SK-N-SH (cell line): ENCODE data around the genes INHBC and KIF5A.

GRCh38 chr12:57050840-57051628 is 1.1 kb upstream of the MYO1A start:
- RRBS = no CpG with 5 or more reads among the region's 3 CpGs
CAGE:
- cytosol, long polyA plus RNA = no peak
- long polyA plus RNA = no peak
- nucleus, long polyA plus RNA = no peak

DNA sequence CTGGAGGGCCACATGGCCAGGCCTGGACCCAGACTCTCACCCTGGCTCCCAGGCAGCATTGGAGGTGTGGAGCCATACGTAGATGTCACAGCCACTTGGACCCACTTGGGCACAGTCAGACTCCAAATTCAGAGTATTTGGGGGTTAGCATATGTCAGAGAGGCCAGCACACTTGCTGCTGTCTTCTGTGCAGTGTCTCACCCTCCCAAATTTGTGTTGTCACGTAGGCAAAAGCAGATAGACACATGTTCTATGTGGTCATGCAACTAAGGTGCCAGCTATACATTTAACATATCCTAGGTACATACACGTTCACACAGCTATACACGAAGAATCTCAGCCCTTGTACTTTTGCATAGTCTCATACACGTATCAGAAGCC is 6.7 kb downstream of the NAB2 start:
- RRBS = no CpG with 5 or more reads among the region's 5 CpGs
CAGE:
- cytosol, long polyA plus RNA = no peak
- long polyA plus RNA = no peak
- nucleus, long polyA plus RNA = no peak

GRCh38 chr12:57151556-57152485 is 23.5 kb downstream of the LRP1 start:
- RRBS = 7% methylated on average over 2 of the region's 18 CpGs
CAGE:
- cytosol, long polyA plus RNA = no peak
- long polyA plus RNA = no peak
- nucleus, long polyA plus RNA = no peak

- RRBS = no CpG with 5 or more reads among the region's 24 CpGs
CAGE:
- cytosol, long polyA plus RNA = no peak
- long polyA plus RNA = no peak
- nucleus, long polyA plus RNA = no peak
These were observed 25.8 kb upstream of the NXPH4 start for GRCh38 chr12:57190724-57191190.

GRCh38 chr12:57202264-57202644 is 14.3 kb upstream of the NXPH4 start:
- RRBS = no CpG with 5 or more reads among the region's 21 CpGs
CAGE:
- cytosol, long polyA plus RNA = no peak
- long polyA plus RNA = no peak
- nucleus, long polyA plus RNA = no peak

GRCh38 chr12:57209428-57210012 is 7.1 kb upstream of the NXPH4 start:
- RRBS = no CpG with 5 or more reads among the region's 10 CpGs
CAGE:
- cytosol, long polyA plus RNA = no peak
- long polyA plus RNA = no peak
- nucleus, long polyA plus RNA = no peak

DNA sequence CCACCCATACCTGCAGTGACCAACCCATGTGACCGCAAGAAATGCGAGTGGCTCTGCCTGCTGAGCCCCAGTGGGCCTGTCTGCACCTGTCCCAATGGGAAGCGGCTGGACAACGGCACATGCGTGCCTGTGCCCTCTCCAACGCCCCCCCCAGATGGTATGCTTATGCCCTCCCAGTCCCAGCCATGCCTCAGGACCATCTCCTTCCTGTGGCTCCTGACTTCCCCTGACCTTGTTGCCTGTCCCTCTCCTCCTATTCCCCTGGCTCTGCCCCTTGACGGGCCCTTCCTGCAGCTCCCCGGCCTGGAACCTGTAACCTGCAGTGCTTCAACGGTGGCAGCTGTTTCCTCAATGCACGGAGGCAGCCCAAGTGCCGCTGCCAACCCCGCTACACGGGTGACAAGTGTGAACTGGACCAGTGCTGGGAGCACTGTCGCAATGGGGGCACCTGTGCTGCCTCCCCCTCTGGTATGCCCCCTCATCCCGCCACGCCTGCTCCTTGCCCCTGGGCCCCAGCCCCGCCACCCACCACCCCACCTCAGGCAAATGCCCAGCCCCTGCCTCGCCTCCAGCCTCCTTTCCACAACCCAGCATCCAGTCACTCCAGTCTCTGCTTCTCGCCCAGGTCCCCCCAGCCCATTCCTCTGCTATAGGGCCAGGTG is 6.5 kb upstream of the NXPH4 start:
- RRBS = no CpG with 5 or more reads among the region's 19 CpGs
CAGE:
- cytosol, long polyA plus RNA = no peak
- long polyA plus RNA = no peak
- nucleus, long polyA plus RNA = no peak

GRCh38 chr12:57212313-57212791 is 4.2 kb upstream of the NXPH4 start:
- RRBS = 92% methylated on average over 4 of the region's 15 CpGs
CAGE:
- cytosol, long polyA plus RNA = no peak
- long polyA plus RNA = no peak
- nucleus, long polyA plus RNA = no peak

- RRBS = no CpG with 5 or more reads among the region's 11 CpGs
CAGE:
- cytosol, long polyA plus RNA = no peak
- long polyA plus RNA = no peak
- nucleus, long polyA plus RNA = no peak
These were observed 32.7 kb upstream of the STAC3 start for GRCh38 chr12:57283673-57284100.

DNA sequence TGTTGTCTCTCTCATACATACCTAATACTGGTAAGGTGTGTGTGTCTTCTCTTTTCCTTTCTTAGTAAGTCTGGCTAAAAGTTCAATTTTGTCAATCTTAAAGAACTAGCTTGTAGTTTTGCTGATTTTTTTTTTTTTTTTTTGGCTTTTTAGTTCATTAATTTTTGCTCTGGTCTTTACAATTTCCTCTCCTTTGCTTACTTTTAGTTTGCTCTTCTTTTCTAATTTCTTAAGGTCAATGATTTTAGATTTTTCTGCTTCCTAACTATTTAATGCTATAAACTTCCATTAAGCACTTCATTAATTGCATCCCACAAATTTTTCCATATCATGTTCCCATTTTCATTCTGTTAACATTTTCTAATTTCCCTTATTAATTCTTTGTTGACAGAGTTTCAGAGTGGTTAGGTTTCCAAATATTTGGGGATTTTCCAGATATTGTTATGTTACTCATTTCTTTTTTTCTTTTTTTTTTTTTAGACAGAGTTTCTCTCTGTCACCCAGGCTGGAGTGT is 73.3 kb downstream of the R3HDM2 start:
CAGE:
- cytosol, long polyA plus RNA = no peak
- long polyA plus RNA = no peak
- nucleus, long polyA plus RNA = no peak

GRCh38 chr12:57434314-57435231 is at the start of gene INHBC:
Gene INHBC (plus strand): TSS chr12:57434784.
- RRBS = no CpG with 5 or more reads among the region's 9 CpGs
CAGE:
- cytosol, long polyA plus RNA = no peak
- long polyA plus RNA = no peak
- nucleus, long polyA plus RNA = no peak

DNA sequence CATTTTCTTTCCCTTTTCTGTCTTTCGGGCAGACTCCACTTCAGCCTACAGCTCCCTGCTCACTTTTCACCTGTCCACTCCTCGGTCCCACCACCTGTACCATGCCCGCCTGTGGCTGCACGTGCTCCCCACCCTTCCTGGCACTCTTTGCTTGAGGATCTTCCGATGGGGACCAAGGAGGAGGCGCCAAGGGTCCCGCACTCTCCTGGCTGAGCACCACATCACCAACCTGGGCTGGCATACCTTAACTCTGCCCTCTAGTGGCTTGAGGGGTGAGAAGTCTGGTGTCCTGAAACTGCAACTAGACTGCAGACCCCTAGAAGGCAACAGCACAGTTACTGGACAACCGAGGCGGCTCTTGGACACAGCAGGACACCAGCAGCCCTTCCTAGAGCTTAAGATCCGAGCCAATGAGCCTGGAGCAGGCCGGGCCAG is 972 bp downstream of the INHBE start:
- RRBS = no CpG with 5 or more reads among the region's 11 CpGs
CAGE:
- cytosol, long polyA plus RNA = no peak
- long polyA plus RNA = no peak
- nucleus, long polyA plus RNA = no peak

- RRBS = no CpG with 5 or more reads among the region's 20 CpGs
CAGE:
- cytosol, long polyA plus RNA = no peak
- long polyA plus RNA = no peak
- nucleus, long polyA plus RNA = no peak
These were observed 744 bp upstream of the GLI1 start for GRCh38 chr12:57458561-57459520.

DNA sequence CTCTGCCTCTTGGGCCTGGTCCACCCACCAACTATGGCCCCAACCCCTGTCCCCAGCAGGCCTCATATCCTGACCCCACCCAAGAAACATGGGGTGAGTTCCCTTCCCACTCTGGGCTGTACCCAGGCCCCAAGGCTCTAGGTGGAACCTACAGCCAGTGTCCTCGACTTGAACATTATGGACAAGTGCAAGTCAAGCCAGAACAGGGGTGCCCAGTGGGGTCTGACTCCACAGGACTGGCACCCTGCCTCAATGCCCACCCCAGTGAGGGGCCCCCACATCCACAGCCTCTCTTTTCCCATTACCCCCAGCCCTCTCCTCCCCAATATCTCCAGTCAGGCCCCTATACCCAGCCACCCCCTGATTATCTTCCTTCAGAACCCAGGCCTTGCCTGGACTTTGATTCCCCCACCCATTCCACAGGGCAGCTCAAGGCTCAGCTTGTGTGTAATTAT is 8.7 kb downstream of the ARHGAP9 start:
- RRBS = no CpG with 5 or more reads among the region's 1 CpG
CAGE:
- cytosol, long polyA plus RNA = no peak
- long polyA plus RNA = no peak
- nucleus, long polyA plus RNA = no peak

DNA sequence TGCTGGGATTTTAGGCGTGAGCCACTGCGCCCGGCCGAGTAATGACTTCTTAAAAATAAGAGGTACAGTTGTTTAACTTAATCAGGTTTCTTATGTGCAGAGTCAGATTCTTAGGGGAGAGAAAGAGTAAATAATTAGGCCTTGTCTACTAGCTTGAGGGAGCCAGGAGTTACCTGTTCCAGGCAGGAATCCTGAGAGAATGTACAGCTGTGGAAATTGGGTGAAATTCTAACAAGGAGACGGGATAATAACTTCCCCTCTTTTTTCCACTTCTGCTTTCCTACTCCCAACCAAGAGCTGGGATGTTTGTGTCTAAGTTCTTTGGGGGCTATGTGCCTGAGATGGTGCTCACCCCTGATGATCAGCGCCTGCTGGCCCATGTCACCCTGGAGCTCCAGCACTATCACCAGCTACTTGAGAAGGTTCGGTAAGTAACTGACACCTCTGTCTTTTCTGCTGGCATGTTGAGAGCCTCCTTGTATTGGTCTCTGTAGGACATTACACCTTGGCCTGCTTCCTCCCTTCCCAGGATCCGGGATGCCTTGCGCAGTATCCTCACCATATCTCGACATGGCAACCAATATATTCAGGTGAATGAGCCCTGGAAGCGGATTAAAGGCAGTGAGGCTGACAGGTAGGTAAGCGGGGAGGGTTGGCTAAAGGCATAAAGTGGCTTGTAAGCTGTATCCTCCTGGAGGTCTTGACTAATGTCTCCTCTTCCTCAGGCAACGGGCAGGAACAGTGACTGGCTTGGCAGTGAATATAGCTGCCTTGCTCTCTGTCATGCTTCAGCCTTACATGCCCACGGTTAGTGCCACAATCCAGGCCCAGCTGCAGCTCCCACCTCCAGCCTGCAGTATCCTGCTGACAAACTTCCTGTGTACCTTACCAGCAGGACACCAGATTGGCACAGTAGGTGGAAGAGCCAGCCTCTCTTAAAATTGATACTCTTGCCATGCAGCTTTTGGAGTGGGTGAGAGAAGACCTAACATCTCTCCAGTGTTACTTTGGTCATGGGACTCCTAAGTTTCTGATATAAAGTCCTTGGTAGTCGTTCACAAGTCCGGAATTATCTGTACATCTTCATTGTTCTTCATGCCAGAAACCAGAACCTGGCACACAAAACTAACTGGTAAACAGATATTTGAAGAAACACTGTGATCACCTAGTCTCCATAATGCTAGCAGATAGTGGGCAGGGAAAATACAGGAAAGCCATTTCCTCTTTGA is 5.5 kb downstream of the DDIT3 start:
- RRBS = no CpG with 5 or more reads among the region's 16 CpGs
CAGE:
- cytosol, long polyA plus RNA = no peak
- long polyA plus RNA = no peak
- nucleus, long polyA plus RNA = start-site peak on the plus strand centred at position 743 of the sequence, 34 bp wide, 43 and 72 reads in 2 replicates

DNA sequence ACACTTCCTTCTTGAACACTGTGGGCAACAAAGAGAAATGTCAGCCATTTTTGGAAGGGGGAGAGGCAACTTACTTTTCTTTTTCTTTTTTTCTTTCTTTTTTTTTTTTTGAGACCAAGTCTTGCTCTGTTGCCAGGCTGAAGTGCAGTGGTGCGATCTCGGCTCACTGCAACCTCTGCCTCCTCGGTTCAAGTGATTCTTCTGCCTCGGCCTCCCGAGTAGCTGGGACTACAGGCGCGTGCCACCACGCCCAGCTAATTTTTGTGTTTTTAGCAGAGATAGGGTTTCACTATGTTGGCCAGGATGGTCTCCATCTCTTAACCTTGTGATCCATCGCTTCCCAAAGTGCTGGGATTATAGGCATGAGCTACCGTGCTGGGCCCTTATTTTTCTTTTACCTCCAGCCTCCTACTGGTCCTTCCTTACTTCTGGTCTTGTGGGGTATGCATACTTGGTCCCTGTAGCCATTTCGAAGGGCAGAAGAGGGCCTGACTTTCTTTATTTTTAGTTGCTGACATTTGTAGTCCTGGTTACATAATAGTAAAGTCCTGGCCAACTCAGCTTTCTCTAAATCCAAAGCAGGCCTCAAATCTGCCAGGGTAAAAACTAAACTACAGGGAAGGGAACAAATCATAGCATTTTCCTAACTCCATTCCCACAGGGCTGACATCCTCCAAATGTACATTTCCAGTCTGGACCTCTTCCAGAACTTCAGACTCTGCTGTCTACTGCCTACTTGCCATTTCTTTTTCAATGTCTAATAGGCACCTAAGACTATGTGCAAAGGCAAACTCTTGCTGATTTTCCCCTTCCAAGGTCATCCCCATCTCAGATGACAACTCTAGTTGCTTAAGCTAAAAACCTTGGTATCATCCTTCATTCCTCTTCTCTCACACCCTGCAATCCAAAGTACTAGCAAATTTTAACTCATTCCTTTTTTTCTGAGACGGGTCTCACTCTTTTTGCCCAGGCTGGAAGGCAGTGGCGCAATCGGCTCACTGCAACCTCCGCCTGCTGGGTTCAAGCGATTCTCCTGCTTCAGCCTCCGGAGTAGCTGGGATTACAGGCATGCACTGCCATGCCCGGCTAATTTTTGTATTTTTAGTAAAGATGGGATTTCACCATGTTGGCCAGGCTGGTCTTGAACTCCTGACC is 2.2 kb downstream of the DDIT3 start:
- RRBS = no CpG with 5 or more reads among the region's 18 CpGs
CAGE:
- cytosol, long polyA plus RNA = no peak
- long polyA plus RNA = no peak
- nucleus, long polyA plus RNA = no peak

- RRBS = no CpG with 5 or more reads among the region's 12 CpGs
CAGE:
- cytosol, long polyA plus RNA = no peak
- long polyA plus RNA = no peak
- nucleus, long polyA plus RNA = no peak
These were observed 1.3 kb downstream of the MBD6 start for GRCh38 chr12:57523848-57524486.

- RRBS = no CpG with 5 or more reads among the region's 2 CpGs
CAGE:
- cytosol, long polyA plus RNA = no peak
- long polyA plus RNA = no peak
- nucleus, long polyA plus RNA = no peak
These were observed 5.4 kb downstream of the DCTN2 start for GRCh38 chr12:57541624-57542022.

GRCh38 chr12:57549532-57550382 is at the start of gene KIF5A:
Gene KIF5A (plus strand): TSS chr12:57550044.
- RRBS = 2% methylated on average over 5 of the region's 49 CpGs
CAGE:
- cytosol, long polyA plus RNA = no peak
- long polyA plus RNA = no peak
- nucleus, long polyA plus RNA = no peak

GRCh38 chr12:57726464-57727284 is 11.9 kb downstream of the AGAP2 start:
- RRBS = 2% methylated on average over 24 of the region's 93 CpGs
CAGE:
- cytosol, long polyA plus RNA = no peak
- long polyA plus RNA = no peak
- nucleus, long polyA plus RNA = no peak